Penis (tissue), 1 donor: ENCODE data around the genes ANO2 and SCNN1A.

DNA sequence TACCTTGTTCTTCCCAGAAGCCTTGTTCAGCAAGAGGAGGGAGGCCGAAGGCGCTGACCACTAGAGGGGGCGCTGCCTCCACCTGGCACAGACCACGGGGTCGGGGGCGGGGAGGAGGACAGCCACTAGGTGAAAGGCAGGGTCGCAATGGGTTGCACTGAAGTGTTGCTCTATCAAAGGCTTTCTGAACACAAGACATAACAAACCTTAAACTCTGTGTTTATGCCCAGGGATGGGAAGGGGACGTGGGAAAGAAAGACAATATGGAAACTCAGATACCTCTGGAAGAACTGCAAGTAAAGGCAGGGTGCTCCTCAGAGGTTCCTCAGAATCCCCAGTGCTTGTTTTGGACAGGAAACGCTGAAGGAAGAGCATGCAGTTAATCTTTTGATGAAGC lies 157.0 kb downstream of the KCNA5 start:
- PRO-cap: no peak

DNA sequence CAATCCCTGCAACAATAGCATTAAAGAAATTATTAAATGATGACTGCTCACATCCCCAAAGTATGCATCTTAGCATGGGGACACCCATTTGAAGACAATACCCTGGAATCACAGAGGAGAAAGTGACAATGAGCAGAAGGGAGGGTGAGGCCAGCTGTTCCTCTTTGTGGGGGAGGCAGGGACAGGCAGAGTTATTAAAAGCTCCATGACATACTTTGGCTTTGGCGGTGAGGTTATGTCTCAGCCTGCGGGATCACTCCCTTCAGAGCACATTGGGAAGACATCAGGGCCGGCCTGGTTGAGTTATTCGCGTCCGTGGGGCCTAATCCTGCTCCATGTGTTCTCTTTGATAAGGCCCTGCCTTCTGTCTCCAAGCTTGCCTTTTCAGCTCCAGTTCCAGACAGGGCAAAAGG lies 98.9 kb upstream of the NTF3 start:
- PRO-cap: no peak

GRCh38 chr12:5944515-5945613 lies at the start of gene ANO2:
TSS of gene ANO2 (minus strand) at chr12:5945259.
- PRO-cap: bidirectional peak, plus-strand start at chr12:5945401, minus-strand start at chr12:5945259

DNA sequence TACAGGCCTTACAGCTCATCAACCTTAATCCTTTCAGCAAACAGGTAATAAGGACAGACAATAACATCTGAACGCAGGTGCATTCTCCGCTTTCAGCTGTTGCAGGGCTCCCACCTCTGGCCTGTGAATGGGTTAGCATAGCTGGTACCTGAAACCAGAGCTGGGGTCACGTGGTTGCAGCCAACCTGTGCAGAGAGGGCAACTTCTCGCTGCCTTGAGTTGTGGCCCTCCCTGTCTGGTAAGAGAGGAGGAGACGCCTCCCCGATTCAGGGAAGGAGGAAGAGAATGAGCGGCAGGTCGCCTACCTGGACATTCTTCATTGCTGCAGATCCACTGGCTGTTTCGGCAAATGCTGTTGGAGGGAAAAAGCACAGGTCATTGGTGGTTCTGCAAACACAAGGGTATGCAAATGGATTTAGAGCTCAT lies 53.5 kb downstream of the VWF start:
- PRO-cap: no peak

GRCh38 chr12:6088494-6088811 lies 36.0 kb downstream of the VWF start:
- PRO-cap: no peak

DNA sequence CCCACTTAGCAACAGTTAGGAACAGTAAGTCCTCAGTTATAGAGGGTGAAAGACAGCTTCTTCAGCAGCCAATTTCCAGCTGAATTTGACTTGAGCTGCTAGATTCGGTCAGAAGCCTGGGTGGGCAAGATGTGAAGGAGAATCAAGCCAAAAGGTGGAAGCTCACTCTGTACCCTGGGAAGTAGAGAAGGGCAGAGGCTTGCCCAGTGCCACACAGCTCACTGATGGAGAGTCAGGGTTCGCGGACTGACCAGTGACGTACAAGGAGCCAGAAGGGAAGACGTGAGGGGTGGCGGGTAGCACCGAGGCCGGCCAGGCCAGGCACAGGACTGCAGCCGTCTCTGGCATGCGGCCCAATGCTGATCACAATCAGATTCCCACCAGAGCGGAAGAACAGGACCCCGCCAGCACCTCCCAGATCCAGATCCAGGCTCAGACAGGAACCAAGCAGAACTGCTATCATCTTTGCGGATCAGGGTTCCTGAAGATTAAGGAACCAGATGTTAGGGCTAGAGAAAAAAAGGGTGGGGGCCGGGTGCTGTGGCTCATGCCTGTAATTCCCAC lies 30.5 kb upstream of the VWF start:
- PRO-cap: no peak

DNA sequence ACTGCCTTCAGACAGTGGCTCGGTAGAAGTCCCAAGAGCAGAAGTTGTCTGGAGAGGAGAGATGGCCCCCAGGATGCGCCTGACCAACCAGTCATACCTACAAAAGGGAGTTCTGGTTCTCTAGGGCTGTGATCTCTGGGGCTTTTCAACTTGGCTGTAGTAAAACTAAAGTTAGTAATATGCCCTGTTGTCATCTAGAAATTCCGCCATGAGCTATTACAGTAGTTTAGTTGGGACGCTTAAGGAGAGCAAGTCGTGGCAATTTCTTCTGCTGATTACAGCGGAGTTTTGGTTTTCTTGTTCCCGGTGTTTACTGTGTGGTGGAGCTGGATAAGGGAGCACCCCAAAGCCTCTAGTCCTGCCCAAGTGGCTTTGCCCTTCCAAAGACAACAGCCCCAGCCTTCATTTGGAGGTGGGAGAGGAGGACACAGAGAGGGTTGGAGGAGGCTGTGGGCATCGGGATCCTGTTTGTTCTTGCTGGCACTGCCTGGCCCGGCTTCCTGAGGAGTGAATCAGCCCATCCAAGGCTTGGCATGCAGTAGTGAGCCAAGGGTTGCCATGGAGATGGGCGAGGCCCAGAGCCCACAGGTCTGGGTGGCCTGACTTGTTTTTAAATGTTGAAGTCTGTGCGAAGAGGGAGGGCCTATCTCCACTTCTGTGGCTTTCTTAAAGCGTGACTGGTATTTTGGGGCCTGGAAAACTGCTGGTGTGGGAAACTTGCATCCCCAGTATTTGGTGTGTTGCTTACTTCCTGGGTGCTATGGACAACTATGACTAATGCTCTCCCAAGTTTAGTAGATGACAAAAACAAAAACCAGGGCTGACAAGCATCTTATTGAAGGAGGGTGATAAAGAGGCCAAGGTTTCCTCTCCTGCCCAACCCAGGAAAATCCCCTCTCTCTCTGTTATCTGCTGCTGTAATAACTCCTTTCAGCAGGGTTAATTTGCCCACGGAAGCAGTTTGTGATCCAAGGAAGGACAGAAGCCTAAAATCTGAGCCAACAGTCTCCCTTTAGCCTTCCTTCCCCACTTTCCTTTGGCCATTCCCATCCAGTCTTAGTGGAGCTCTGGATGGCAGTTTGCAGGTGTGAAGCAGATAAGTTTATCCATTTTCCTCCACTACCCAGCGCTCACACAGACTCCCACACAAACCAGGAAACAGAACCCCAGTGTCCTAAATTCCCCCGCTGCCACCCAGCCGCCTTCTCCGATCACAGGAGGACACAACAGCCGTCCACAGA lies 15.8 kb downstream of the CD9 start:
- PRO-cap: bidirectional peak, plus-strand start at position 406 of the sequence, minus-strand start at position 408 of the sequence; bidirectional peak, plus-strand start at position 613 of the sequence, minus-strand start at position 509 of the sequence

GRCh38 chr12:6229866-6230385 lies 29.7 kb downstream of the CD9 start:
- PRO-cap: bidirectional peak, plus-strand start at chr12:6229999, minus-strand start at chr12:6229731

DNA sequence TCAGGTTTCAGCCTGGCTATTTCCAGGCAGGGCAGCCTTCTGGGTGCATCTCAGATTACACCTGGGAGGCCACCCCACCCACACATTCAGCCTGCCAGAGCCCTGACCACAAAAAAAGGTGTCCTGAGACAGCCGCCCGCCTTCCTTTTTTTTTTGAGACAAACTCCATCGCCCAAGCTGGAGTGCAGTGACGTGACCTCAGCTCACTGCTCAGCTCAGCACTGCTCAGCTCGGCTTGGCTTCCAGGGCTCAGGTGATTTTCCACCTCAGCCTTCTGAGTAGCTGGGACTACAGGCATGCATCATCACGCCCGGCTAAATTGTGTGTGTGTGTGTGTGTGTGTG lies 37.6 kb upstream of the PLEKHG6 start:
- PRO-cap: no peak

DNA sequence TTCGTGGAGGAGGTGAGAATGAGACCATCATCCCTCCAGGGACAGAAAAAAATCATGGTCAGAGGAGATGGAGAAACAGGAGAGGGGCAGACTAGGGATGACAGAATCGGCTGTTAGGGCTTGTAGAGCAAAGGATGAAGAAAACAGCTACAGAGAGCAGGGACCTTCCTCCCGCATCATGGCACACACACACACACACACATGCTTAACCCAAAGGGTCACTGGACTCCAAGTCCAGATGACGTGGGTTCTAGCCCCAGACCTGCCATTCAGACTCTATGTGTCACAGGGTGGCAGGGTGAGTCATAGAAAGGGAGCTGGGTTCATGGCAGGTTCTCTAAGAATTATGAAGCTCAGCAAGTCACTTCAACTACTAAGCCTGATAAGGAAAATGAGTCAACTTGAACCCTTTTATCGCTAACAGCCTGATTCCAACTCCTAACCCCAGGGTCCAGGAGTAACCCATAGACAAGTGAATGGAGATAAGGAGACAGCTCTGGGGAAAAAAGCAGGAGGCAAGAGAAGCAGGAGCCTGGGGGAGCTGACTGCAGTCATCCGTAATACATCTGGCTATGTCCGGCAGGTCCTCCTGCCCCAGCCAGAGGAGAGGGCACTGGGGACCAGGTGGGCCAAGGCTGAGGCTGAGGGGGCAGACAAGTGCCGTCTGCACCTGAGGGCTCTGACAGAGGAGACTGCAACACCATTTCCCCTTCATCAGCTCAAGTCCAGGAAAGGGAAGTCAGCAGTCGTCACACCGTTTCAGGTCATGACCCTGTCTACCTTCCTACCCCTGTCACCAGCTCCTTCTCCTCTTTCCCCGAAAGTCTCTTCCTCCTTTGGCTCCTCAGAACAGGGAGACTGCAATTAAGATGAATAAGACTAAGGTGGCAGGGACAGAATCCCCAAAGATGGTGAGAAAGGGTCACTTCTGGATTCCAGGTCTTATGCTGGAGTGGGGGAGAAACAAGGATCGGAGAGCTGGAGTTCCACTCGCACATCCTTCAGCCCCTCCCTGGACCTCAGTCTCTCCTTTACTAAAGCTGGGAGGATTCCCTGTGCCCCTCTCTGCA lies 3.7 kb upstream of the TNFRSF1A start:
- PRO-cap: no peak

GRCh38 chr12:6355479-6355939 lies 13.6 kb upstream of the TNFRSF1A start:
- PRO-cap: no peak

DNA sequence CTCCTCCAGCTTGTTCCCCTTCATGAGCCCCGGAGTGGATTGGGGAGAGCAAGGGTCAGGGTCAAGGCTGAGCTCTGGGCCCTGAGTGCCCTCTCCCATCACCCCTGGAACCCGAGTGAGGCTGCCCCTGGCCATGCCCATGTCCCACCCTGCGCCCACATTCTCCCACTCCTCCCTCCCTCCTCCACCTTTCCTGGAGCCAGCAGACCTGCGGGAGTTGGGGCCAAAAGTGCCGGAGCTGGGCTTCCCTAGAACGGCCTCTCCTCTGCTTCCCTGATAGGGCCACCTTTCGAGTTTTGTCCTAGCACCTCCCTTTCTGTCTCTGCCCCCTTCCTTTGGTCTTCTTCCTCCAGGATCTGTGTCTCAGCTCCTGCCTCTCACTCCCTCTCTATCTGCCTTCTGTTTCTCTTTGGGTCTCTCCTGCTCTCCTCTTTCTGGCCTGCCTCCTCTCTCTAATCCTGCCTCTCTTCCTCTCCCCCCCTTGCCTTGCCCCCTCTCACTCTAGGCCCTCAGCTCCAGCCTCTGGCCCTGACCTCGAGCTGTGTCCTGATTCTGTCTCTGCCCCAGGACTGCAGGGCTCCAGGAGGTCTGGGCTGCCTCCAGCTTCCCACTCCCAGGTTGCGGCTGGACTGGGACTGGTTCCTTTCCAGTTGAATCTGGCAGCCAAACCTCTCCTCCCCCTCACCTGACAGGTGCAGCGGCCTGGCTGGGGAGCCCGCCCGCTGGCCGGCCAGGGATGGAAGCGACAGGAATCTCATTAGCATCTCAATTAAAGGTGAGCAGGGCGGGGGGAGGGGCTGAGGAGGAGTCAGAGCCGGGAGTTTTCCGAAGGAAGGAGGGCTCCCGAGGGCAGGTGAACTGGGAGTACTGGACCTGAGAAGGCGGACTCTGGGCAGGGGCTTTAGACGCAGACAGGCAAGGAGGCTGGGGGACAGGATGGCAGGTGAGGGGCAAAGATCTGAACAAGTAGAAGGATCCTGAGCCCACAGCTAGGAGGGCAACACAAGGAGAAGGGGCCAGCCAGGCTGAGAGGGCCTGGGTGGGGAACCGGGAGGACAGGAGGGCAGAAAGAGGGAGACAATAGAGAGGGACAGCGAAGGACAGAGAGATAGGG lies at the start of gene SCNN1A:
Gene SCNN1A, minus strand, starts transcription at position 744 of the 1,114 bp plus-strand sequence.
- PRO-cap: no peak

GRCh38 chr12:6423416-6424050 lies 21.2 kb upstream of the CD27 start:
- PRO-cap: no peak

DNA sequence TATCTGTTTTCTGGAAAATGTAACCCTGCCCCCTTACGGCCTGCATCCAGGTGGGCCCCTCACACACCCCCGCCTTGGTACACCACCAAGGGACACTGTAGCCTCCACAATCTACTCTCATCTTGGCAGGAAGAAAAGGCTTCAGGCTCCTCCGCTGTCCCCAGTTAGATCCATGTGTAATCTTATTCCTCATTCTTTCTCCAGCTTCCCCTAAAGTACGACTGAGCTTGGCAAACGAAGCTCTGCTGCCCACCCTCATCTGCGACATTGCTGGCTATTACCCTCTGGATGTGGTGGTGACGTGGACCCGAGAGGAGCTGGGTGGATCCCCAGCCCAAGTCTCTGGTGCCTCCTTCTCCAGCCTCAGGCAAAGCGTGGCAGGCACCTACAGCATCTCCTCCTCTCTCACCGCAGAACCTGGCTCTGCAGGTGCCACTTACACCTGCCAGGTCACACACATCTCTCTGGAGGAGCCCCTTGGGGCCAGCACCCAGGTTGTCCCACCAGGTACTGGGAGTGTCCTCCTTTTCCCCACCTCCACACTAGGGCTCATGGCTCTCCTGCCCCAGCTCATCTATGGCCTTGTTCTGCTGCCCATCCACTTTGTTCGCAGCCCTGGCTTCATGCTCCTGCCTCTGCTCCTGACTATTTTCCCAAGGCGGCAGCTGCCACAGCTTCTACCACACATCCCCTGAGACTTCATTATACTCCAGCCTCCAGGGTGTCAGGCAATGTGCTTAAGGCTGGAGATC lies 6.8 kb downstream of the TAPBPL start:
- PRO-cap: no peak

DNA sequence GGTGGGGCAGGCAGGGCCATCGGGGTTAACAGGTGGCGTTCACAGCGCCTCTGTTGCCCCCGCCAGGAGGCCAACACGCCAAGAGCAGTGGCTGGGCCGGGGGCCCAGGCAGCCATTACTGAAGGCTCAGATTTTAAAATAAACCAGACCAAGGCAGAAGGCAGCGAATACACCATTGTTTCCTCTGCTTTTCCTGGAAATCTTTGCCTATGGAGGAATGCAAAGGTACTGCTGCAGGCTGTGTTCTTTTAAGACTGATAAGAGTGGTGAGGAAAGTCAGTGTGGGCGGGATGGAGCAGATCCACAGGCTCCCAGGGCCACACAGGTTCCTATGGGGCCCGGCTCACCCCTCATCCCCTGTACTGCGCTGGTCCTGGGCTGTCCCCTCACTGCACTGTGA lies 7.3 kb downstream of the GAPDH start:
- PRO-cap: no peak

GRCh38 chr12:6549654-6550097 lies 6.2 kb downstream of the IFFO1 start:
- PRO-cap: no peak

DNA sequence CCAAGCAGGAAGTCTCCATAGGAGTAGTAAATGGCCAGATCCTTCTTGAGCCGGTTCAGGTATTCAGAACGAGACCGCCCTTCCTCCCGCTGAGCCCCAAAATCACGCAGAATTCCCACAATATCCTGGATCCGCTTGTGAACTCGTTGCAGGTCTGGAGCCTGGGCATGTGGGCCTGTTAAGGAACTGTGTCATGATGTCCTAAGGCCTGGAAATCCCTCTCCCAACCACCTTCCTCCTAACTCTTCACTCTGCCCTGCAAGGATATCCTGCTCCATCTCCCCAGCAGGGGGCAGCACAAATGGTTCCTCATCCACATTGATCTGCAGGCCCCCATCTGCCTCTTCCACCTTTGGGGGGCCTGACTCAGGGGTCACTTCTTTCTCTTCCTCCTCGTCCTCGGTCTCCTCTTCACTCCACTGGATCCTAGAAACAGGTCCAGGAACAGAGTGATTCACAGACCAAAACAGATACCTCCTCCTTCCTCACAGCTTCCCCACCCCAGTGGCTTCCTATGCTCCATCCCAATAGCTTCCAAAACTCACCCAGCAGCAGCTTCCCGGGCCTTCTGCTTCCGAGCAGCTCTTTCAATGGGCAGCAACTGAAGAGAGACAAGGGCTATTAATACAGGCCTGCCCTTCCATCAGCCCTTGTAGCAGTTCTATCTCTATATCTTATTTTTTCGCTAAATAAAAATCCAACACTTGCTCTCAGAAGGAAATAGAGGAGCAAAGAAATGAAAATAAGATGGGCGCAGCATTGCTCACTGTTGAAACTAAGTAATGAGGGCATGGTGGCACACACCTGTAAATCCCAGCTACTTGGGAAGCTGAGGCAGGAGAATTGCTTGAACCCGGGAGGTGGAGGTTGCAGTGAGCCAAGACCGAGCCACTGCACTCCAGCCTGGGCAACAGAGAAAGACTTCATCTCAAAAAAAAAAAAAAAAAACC lies 4.5 kb downstream of the NOP2 start:
- PRO-cap: no peak

DNA sequence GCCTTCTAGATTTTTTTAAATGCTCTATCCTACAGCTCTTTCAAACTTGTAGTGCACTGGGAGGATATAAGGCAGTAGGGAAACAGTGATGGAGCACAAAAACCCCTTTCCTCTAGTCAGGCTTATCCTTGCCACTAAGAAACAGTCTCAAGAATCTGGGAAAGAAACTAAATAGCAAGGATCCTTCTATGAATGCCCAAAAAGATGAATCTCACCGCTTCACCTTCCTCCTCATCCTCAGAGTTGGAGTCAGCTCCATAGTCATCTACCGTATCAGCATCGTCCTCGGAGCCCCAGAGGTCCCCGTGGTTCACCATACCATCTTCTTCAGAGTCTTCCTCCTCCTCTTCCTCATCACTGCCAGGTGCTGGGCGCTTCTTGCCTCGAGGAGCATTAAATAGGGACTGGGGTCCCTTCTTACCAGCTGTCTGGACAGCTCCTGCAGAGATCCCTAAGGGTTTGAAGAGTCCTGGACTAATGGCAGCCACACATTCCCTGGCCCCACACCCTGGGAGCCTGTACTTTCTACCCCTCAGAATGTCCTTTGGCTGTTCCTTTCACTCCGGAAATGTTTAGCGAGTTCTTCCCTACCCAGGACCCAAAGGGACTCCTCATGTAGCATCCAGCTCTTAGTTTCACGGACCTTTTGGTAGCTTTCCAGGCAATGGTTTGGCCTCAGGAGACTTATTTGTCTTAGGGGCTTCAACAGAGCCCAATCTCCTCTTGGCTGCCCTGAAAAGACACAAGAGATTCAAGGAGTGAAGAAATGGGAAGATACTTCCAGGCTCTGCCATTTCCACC lies 2.0 kb downstream of the NOP2 start:
- PRO-cap: no peak

DNA sequence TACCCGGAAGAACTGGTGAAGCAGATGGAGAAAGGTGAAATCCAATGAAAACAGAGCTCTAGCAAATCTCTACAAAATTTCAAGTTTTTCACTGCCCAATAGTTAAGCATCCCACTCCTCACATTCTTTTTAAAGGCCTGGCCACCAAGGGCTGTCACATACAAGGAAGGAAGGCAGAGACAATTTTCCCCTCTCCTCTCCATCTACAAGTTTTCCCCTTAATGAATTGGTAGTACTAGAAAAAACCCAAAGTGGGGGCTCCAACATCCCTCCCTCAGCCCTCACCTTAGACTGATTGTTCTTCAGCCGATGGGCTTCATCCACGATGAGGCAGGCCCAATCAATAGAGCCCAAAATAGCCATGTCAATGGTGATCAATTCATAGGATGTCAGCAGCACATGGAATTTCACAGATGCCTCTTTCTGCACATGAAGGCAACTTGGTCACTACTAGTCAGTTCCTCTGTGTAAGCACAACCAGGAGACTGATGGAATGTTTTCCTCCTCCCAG lies 14.3 kb downstream of the CHD4 start:
- PRO-cap: no peak

- PRO-cap: no peak
Observed at GRCh38 chr12:6646339-6646831, 847 bp downstream of the ACRBP start.